Diencephalon (tissue), 2 donors: ENCODE results near the genes PICALM, TMEM135 and TRIM64.

DNA sequence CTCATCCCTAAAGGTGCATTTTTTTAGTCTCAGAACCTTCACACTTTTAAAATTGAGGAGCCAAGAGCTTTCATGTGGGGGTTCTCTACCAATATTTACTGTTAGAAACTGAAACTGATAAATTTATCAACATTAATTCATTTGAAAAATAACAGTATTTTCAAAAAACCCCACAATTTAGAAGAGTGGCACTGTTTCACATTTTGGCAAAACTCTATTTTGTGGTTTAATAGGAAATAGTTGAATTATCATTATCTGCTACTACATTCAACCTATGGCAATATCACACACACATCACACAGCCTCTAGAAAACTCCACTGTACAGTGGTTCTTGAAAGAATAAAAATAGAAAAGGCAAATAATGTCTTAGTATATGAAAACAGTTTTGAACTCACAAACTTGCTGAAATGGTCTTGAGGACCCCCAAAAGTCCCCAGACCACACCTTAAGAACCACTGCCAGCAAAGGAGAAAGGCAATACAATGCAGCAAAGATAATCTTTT is 8.6 kb downstream of the PICALM start:
- RAMPAGE, long total RNA = no peak

- RAMPAGE, long total RNA = no peak
Observed at GRCh38 chr11:86068607-86069316, at the start of gene PICALM. Gene PICALM (minus strand): TSS chr11:86069084.

DNA sequence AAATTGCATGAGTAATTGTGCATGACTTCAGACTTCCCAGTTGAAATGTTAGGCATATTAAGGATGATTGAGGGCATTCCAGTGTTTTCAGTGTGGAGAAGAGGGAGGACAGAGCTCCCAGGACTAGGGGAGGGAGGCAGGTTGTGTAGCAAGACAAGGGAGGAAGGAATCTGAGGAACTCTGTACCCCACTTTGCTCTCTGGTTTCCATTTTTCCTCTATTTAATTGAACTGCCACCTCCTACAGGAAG is 83.4 kb upstream of the PICALM start:
- RAMPAGE, long total RNA = no peak

GRCh38 chr11:86177228-86177683 is 67.3 kb upstream of the EED start:
- RAMPAGE, long total RNA = no peak

- RAMPAGE, long total RNA = no peak
Observed at GRCh38 chr11:86644186-86645217, 155.8 kb upstream of the PRSS23 start.

GRCh38 chr11:86671365-86672302 is 128.7 kb upstream of the PRSS23 start:
- RAMPAGE, long total RNA = no peak

- RAMPAGE, long total RNA = no peak
Observed at GRCh38 chr11:86920748-86921598, 34.2 kb downstream of the FZD4 start.

DNA sequence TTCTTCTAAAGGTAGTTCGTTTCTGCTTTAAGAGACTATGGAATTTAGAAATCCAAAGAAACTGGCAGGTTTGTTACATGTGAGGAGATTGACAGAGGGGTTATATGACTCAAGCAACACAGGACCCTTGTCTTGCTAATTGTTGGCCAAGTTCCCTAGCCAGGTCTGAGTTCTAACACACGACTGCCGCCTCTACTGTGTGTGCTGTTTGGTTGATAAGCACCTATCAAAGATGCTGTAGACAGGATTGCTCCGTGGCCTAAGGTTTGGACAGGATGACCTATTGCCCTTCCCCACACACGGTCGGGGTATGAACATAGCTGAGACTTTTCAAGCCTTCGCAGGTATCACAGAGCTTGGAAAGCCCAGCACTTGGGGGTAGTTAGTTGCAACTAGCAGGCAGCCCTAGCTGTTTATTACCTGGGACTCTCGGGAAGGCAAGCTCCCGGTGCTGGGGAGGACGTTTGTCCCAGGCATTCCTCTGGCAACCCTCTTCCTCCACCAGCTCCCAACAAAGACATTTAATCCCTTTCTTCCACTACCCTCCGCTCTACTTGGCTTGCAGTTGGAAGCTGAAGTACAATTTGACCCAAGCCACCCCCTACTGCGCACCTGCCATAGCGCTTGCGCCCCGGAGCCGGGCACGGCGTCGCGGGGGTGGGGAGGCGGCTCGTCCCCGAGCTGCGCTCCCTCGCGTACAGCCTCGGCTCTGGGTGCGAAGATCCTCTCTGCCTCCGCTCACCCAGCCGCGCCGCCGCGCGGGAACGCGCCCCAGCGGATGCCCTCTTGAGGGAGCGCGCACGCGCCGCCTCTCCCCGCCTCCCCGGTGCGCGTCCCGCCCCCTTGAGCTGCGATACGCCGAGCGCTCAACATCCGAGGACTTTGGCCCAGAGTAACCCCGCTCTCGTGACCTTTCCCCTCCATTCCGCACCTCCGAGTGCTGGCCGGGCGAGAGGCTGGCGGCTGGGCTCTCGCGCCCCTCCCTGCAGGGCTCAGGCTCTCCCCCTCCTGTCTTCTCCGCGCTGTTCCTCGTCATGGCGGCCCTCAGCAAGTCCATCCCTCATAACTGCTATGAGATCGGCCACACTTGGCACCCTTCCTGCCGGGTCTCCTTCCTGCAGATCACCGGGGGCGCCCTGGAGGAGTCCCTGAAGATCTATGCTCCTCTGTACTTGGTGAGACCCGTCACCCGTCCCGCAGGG is at the start of gene TMEM135:
Gene TMEM135 (plus strand): TSS at position 923 of the 1,202 bp plus-strand sequence.
- RAMPAGE, long total RNA = no peak

- RAMPAGE, long total RNA = no peak
Observed at GRCh38 chr11:87078977-87079470, 41.3 kb downstream of the TMEM135 start.

DNA sequence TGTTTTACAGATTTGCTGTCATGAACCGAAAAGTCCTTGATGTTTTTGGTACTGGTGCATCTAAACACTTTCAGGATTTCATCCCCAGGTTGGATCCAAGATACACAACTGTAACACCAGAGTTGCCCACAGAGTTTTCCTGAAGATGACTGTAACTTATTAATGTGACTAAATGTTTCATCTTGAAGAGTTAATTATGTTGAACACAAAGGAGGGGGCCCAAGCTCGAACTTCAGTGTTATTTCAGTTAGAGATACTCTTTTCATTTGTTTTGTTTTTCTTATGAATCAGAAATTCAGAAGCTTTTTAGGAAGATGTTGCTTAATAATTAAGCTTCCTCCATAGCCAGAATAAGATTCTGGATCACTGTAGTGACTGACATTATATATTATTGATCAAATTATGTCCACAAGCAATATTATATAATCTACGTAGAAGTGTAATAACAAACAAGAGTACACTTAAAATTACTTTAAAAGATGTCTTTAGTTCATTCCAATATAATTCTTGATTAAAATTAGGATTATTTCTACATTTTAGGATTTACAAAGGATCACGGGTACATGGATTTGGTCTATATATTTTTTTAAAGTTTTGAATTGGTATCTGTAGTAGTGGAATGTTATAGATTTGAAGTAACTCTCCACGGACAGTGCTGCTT is 283.6 kb downstream of the TMEM135 start:
- RAMPAGE, long total RNA = no peak

GRCh38 chr11:87885384-87885680 is 289.9 kb downstream of the RAB38 start:
- RAMPAGE, long total RNA = no peak

GRCh38 chr11:88316128-88316608 is 21.4 kb downstream of the CTSC start:
- RAMPAGE, long total RNA = no peak

DNA sequence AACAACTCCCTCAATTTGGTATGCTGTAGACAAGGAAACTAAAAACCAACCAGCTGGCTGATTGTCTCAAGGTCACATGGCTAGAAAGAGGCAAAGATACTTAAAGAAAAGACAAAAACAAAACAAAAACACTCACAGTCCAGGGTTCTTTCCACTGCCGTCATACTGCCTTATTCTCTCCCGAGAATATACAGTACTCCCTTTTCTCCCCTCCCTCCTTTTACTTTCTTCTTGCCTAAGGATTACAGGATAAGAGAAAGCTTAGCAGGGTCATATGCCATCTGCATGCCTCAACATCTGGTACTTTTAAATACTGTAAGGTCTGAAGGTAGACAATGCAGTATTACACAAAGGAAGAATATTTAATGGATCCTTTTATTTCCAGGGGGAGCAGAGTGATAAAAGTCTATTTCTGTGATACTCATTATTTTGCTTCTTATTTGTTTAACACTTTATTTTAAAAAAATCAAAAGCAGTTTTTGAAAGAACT is 126.3 kb downstream of the NOX4 start:
- RAMPAGE, long total RNA = no peak

- RAMPAGE, long total RNA = no peak
Observed at GRCh38 chr11:89965683-89966217, at the start of gene TRIM64. Gene TRIM64 (plus strand): TSS chr11:89966037.

GRCh38 chr11:91849645-91849890 is 375.1 kb upstream of the FAT3 start:
- RAMPAGE, long total RNA = no peak

DNA sequence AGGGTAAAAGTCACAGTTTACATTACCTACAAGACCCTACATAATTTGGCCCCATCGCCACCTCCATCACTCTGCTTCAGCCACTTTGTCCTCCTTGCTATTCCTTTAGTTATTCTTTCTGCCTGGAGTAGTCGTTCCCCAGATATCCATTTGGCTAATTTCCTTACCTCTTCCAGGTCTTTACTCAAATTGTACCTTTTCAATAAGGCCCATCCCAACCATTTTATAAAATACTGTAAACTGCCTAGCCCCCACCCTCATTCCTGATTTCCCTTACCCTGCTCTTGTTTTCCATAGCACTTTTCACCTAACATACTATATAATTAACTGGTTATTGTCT is 2.2 kb downstream of the SLC36A4 start:
- RAMPAGE, long total RNA = no peak

DNA sequence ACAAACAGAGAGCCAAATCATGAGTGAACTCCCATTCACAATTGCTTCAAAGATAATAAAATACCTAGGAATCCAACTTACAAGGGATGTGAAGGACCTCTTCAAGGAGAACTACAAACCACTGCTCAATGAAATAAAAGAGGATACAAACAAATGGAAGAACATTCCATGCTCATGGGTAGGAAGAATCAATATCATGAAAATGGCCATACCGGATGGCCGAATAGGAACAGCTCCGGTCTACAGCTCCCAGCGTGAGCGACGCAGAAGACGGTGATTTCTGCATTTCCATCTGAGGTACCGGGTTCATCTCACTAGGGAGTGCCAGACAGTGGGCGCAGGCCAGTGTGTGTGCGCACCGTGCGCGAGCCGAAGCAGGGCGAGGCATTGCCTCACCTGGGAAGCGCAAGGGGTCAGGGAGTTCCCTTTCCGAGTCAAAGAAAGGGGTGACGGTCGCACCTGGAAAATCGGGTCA is 90.3 kb downstream of the DEUP1 start:
- RAMPAGE, long total RNA = no peak

GRCh38 chr11:93528823-93529484 is 14.2 kb downstream of the SMCO4 start:
- RAMPAGE, long total RNA = no peak

DNA sequence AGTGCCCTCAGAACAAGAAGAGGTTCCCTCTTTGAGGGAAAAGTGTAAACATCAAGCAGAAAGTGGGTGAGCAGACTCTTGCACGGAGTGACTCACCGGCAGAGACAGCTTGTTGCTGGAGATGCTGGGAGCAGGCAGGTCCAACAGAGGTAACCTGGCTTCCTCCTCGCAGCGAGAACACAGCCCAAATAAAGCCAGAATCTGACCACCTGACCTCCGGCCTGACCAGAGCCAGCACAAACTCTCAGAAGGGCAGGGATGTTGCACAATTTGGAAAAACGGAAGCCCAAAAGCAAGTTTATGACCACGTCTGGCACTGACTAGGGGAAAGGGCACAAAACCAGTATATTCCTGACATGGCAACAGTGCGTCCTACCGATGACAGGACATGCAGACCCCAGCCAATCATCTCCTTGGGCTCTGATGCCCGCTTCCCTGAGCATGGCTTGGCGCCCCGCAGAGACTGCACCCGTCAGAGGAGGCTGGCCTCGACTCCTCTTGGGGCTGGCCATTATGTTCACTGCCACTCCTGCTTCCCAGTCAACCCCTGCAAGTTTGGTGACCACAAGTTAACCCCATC is 5.4 kb downstream of the SMCO4 start:
- RAMPAGE, long total RNA = no peak

DNA sequence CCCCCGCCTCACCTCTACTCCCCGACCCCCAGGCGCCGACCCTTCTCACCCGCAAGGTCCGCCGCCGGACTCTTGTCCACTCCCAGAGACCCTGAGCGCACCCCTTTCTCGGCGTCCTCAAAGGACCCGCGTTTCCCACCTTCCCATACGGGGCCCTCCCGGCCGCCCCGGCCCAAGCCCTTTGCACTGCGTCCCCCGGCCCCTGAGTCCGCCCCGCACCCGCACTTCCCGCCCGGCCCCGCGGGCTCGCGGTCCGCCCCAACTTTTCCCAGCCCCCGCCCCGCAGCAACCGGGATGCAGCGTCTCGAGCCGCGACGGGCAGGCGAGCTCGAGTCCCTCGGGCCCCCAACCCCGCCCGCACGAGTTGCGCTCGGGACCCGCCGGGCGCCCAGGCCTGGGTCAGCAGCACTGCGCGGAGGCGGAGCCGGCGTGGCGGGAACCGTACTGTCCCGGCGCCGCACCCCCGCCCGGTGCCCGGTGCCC is 425 bp downstream of the SMCO4 start:
- RAMPAGE, long total RNA = no peak